Vein endothelial cell (primary cell): ENCODE data around the genes C1orf105 and SERPINC1.

DNA sequence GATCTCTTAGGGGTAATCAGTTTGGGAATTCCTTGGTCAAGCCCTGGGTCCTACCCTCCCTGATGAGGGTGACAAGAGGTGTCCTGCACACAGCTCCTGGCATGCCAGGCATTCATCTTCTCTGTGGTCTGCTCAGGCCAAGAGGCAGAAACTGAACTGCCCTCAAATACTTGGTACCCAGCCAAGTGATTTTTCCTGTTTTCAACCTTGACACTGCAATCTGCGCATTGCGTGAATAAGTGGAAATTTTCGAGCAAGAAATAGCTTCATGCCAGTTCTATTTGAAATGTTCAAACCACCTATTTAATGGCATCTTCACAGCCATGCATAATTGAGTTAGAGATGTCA lies 26.9 kb downstream of the DNM3 start:
- CAGE, long polyA plus RNA: no peak

DNA sequence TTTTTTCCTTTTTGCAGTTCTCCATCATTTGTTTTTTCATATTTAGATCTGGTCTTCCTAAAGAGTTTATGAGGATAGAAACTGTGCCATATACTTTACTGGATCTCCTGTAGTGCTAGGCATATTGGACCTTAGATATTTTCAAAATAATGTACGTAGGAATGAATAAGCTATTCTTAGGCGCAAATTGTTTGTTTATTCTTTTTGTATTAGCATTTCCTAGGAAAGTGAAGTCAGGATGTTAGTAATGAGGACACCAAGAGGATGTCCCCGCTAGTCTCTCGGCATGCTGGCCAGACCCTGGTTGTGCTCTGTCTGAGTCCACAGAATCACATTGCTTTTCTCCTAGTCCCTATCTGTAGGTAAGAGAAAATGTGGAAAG lies 31.0 kb downstream of the DNM3 start:
- CAGE, long polyA plus RNA: no peak

GRCh38 chr1:172393264-172393736 lies 27.2 kb upstream of the C1orf105 start:
- CAGE, long polyA plus RNA: no peak

DNA sequence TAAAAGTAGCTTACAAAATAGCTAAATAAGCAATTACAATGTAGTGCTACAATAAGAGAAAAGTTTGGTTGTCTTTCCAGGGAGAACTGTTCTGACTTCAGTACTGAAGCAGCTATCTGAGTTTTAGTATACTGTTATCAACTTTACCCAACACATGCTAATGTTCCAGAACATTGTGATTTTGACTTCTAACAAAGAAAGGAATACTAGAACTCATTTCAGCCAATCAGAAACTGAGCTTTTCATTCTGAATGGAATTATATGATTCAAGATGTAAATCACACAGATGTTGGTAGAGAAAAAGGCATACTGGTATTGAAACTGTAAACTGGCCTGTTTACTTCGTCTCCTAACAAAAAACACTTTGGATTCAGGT lies at the start of gene C1orf105:
TSS of gene C1orf105 (plus strand) at position 269 of the 376 bp plus-strand sequence.
- CAGE, long polyA plus RNA: no peak

DNA sequence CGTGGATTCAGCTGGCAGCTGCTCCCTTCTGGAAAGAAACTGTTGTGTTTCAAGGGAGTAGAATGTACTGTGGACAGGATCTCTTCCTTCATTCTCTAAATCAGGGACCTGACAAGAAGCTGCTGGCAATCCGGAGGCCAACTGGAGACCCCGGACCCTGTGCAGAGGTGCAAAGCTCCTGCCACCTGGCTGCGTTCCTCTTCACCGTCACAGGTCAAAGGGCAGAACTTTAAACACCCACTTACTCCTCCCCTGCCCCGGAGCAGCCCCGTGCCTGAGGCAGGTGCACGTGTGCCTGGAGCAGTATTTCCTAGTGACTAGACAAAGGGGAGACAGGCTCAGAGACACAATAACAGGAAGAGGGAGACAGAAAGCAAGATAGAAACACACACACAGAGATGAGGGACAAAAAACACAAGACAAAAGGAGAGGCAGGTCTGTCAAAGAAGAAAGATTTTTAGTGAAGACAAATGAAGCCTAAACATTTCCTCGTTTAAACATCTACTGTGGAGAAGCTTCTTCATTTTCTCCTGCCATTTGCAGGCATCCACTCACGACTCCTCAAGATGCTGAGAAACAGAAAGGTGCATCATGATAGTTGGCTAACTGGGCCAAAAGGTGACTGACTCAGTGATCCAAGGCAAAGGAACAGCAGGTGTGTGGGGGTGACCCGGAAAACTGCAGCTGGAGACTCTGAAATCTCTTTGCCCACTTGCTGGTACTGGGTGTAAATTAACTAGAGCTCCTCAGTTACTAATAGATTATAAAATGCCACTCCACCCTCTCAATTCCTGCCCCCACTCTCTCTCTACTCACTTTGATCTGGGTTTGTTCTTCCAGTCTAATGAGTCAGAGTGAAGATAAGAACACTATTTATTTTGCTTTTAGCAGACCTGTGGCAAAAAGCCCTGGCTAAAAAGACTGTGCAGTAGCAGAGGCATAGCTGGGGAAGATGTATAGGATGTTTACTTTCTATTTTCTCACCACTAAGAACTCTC lies 6.9 kb upstream of the PIGC start:
- CAGE, long polyA plus RNA: no peak

- CAGE, long polyA plus RNA: no peak
Observed at GRCh38 chr1:172497280-172497725, 35.6 kb upstream of the SUCO start.

GRCh38 chr1:172717660-172717968 lies 58.7 kb downstream of the FASLG start:
- CAGE, long polyA plus RNA: no peak

- CAGE, long polyA plus RNA: start-site peak on the plus strand at chr1:172907133-172907148, 6 and 8 reads in 2 replicates
Observed at GRCh38 chr1:172906603-172907196, 144.0 kb downstream of the TNFSF18 start.

DNA sequence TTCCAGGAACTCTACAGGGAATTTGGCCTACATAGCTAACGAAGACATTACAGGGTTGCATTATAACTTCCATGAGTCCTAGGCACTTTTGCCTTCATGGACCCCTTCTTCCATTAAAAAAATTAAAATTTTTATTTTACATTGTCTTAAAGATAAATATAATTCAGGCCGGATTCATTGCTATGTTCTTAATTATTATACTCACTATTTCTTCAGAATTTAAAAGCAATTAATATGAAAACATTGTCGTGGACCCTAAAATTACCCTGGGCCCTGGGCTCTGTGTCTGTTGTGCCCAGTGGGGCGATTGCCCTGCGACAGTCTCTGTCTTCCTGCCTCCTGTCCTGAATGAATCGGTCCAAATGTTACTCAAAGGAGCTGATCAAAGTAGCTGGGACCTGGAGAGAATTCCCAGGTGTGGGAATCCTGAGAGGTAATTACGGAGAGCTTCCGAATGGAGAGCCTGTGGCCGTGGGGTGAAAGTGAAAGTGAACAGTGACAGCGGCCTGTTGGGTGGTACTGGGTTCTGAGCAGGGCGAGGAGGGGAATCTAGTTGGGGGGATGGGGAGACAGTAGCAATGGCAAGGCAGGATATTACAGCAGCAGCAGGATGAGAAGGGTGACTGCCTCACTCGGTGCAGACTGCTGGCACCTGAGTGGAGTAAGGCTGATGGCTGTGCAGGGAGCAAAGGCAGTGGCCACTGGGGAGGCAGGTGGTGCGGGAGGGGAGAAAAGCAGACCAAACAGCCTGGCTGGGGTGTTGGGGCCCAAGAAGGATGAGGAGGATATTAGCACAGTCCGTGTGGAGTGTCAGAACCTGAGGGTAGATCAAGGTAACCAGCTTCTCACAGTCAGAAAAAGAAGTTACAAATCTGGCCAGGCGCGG lies 70.5 kb upstream of the PRDX6 start:
- CAGE, long polyA plus RNA: no peak

GRCh38 chr1:173856107-173856915 lies 11.9 kb upstream of the ZBTB37 start:
- CAGE, long polyA plus RNA: no peak

DNA sequence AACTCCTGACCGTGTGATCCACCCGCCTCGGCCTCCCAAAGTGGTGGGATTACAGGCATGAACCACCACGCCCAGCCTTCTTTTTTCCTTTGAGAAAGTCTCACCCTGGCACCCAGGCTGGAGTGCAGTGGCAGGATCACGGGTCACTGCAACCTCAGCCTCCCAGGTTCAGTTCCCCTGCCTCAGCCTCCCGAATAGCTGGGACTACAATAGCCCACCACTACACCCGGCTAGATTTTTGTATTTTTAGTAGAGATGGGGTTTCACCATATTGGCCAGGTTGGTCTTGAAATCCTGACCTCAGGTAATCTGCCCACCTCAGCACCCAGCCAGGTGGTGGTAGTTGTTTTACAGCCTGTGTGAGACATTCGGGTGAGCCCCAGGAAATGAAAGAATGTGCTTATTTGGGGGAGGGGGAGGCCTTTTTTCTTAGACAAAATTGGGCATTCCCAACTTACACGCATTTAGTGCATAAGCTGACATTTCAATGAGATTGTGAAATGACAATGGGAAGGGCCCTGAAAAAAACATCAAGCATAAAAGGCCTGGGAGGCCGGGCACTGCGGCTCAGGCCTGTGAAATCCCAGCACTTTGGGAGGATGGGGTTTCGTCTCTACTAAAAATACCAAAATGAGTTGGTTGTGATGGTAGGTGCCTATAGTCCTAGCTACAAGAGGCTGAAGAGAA lies 5.6 kb upstream of the ZBTB37 start:
- CAGE, long polyA plus RNA: no peak

- CAGE, long polyA plus RNA: no peak
Observed at GRCh38 chr1:173870259-173871140, 2.3 kb downstream of the ZBTB37 start.

DNA sequence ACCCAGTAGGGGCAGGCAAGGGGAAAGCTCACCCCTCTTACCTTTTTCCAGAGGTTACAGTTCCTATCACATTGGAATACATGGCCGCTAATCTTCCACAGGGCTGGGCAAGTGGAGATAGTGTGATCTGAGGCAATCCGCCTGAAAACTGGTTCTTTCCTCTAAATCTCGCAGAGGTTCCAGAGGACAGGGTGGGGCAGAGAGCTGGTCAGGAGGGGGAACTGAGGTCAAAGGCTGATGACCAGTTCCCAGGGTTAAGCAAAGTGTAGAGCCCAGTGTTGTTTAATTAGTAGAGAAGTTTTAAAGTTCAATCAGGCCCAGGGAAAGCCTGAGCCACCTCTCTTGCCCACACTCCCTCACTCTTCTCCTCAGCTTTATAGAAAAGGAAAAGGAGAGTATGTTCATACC lies at the start of gene SERPINC1:
TSS of gene SERPINC1 (minus strand) at position 150 of the 408 bp plus-strand sequence.
- CAGE, long polyA plus RNA: no peak

DNA sequence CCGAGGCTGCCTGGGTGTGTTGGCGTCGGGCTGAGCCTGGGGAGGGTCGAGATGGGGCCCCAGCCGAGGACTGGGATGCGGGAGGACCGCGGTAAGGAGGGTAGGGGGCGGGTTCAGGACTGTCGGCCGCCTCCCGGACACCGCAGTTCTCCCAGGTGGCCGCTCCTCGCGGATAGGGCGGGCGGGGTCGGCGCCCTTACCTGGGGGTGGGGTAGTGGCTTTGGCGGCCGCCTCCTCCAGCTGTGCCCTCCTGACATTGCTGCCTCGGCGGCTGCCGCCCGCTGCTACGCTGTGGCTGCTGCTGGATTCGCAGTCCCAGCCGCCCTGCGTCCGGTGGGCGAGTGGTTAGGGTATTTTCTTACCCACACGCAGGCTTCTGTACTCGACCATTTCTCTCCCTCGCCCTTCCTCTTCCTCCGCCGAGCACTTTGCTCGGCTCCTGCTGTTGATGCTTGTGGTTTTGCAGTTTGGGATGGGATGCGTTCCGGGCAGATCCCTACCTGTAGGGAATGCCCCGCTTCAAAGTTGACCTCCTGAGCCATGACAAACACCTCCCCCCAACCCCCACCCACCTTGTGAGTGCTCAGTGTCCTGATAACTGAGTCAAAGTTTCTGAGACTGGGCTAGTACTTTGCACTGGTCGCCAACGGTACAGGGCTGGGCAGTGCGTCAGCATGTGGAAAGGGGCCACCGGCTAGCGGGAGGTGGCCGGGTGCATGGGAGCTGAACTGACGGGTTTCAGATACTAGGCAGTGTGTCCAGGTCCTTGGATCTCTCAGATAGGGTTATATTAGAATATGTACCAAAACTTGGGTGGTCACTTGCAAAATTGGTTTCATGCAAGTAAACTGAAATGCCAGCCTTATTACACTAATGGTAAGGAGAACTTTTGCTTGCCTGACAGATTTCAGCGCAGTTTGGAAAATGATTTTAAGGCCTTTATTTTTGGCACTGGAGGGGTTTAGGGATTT lies 682 bp downstream of the RABGAP1L start:
- CAGE, long polyA plus RNA: no peak

GRCh38 chr1:174166775-174167346 lies 7.5 kb downstream of the RABGAP1L start:
- CAGE, long polyA plus RNA: no peak

DNA sequence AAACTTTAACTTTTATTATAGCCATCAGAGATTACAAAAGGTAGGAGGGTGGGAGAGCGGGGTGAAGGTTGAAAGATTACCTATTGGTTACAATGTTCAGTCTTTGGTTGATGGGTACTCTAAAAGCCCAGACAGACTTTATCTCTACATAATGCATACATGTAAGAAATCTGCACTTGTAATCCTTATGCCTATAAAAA lies 111.0 kb downstream of the RABGAP1L start:
- CAGE, long polyA plus RNA: no peak

DNA sequence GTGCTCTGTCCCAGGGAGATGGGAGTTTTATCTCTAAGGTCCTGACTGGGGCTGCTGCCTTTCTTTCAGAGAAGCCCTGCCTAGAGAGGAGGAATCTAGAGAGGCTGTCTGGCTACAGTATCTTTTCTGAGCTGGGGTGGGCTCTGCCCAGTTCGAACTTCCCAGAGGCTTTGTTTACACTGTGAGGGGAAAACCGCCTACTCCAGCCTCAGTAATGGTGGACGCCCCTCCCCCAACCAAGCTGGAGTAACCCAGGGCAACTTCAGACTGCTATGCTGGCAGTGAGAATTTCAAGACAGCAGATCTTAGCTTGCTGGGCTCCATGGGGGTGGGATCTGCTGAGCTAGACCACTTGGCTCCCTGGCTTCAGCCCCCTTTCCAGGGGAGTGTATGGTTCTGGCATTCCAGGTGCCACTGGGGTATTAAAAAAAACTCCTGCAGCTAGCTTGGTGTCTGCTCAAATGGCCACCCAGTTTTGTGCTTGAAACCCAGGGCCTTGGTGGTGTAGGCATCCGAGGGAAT lies 205.2 kb downstream of the GPR52 start:
- CAGE, long polyA plus RNA: no peak

GRCh38 chr1:174834407-174835379 lies 165.1 kb upstream of the CACYBP start:
- CAGE, long polyA plus RNA: no peak

DNA sequence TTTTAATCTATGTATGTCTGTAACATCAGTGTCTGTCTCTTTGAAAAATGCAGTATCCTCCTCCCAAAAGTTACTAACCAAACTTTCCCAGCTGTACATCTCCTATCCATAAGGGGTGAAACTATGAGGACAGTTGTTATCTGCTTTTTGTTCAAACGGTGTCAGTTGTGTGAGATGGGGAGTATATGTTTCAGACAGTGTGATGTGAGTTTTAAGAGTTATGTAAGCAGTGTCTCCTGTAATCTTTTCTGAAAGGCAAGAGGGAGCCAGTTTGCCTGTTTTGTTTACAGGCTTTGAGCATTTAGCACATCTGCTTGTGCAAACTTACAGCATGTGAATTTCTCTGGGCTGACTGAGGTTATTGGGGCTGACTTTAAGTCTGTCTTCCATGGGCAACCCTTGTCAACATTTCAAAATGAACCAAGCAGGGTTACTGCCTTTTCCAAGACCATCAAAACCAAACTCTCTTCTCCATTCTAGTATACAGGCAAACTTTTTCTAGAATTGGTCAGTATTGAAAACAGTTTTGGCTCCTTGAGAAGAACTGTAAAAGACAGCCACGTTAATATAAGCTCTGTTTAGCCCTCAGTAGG lies 34.7 kb upstream of the CACYBP start:
- CAGE, long polyA plus RNA: no peak

GRCh38 chr1:174968610-174969471 lies 30.9 kb upstream of the CACYBP start:
- CAGE, long polyA plus RNA: no peak